Cardiac ventricle fibroblast (primary cell): ENCODE measurements around the genes SDK2, DNAI2, OTOP2 and OTOP3.

- RAMPAGE, long total RNA = no peak
These were observed 21.2 kb downstream of the CDC42EP4 start for GRCh38 chr17:73290561-73290968.

- RAMPAGE, long total RNA = no peak
These were observed 12.1 kb upstream of the CDC42EP4 start for GRCh38 chr17:73323878-73324347.

- RAMPAGE, long total RNA = no peak
These were observed 30.1 kb upstream of the CDC42EP4 start for GRCh38 chr17:73341630-73342557.

- RAMPAGE, long total RNA = no peak
These were observed 593 bp downstream of the SDK2 start for GRCh38 chr17:73643547-73644156.

- RAMPAGE, long total RNA = no peak
These were observed at the start of gene SDK2 for GRCh38 chr17:73644157-73645097. Gene SDK2 (minus strand): TSS chr17:73644445.

DNA sequence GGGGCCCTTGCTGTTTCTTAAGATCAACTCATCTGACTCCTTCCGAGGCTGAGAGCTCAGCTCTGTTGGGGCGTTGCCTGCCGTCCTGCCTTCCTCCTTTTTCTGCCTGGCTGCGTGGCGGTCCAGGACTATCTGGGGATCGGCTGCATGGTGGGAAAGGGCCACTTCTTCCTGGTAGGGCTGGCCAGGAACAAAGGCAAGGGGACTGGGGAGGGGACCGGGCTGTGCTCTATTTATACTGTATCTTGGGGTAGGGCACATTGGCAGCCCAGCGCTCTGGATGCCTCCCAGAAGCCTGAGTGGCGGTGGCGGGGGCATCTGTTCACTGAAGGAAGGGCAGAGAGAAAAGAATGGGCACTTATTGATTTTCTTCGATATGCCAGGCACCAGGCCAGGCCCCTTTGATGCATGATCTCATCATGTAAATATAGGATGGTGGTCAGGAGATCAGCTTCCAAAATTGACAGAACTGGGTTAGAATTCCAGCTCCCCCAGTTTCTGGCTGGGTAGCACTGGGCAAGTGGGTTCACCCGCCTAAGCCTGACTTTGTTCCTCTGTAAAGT lies 103.4 kb upstream of the SDK2 start:
- RAMPAGE, long total RNA = no peak

DNA sequence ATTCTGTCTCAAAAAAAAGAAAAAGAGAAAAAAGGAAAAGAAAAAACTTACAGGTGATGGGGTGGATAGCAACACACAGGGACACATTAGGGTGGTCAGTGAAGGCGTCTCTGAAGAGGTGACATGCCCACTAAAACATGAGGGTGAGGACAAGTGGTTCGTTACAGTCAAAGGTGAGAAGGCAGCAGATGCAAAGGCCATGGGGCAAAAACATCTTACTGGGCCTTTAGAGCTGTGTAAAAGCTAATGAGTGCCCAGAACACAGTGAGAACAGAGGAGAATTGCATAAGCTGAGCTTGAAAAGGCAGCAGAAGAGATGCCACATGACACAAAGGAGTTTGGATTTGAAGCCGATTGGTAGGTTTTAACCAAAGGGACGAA lies 48.5 kb upstream of the RPL38 start:
- RAMPAGE, long total RNA = no peak

GRCh38 chr17:74273960-74274557 lies at the start of gene DNAI2:
Gene DNAI2 (plus strand): TSS chr17:74274234.
- RAMPAGE, long total RNA = no peak

- RAMPAGE, long total RNA = no peak
These were observed 12.6 kb downstream of the GPRC5C start for GRCh38 chr17:74444622-74444844.

DNA sequence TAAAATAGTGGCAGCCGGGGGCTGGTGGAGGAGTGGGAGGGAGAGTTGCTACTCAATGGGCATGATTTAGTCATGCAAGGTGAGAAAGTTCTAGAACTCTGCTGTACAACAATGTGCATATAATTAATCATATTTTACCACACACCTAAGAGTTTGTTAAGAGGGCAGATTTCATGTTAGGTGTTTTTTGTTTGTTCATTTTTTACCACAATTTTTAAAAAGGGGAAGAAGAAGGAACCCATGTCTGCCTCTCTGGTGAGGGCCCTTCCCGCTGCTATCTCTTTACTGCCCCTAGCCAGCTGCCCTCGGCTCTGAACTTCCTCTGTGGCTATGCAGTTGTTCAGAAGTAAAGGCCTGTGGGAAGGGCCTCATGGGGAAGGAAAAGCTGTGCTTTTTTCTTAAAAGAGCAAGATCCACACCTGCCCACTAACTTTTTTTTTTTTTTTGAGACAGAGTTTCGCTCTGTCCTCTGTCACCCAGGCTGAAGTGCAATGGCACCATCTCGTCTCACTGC lies 11.2 kb downstream of the CD300LB start:
- RAMPAGE, long total RNA = no peak

GRCh38 chr17:74567113-74567700 lies 21.3 kb upstream of the CD300C start:
- RAMPAGE, long total RNA = no peak

- RAMPAGE, long total RNA = no peak
These were observed 17.9 kb upstream of the CD300E start for GRCh38 chr17:74641392-74641891.

DNA sequence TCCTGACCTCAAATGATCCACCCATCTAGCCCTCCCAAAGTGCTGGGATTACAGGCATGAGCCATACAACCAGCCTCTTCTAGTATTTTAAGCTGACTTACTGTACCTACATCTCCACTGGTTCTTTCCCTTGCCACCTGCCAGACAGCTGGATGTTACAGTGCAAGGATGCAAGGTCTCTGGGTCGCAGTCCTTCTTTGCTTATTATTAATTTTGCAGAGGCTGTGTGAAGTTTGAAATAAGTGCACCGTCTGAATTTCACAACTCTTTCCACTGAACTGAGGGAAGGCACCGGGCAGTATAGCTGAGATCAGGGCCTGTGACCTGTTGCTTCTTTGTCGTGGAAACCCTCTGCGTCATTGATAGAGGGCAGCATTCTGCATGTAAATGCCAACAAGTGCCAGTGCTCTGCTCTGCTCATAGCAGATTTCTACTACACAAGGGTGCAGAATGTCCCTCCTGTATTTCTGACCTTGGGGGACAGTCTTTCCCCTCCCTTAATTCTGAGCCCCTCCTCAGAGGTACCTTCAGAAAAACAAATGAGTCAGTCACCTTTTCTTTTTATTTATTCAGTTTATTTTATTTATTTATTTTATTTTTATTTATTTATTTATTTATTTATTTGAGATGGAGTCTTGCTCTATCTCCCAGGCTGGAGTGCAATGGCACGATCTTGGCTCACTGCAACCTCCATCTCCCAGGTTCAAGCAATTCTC lies 25.9 kb downstream of the CD300LF start:
- RAMPAGE, long total RNA = no peak

DNA sequence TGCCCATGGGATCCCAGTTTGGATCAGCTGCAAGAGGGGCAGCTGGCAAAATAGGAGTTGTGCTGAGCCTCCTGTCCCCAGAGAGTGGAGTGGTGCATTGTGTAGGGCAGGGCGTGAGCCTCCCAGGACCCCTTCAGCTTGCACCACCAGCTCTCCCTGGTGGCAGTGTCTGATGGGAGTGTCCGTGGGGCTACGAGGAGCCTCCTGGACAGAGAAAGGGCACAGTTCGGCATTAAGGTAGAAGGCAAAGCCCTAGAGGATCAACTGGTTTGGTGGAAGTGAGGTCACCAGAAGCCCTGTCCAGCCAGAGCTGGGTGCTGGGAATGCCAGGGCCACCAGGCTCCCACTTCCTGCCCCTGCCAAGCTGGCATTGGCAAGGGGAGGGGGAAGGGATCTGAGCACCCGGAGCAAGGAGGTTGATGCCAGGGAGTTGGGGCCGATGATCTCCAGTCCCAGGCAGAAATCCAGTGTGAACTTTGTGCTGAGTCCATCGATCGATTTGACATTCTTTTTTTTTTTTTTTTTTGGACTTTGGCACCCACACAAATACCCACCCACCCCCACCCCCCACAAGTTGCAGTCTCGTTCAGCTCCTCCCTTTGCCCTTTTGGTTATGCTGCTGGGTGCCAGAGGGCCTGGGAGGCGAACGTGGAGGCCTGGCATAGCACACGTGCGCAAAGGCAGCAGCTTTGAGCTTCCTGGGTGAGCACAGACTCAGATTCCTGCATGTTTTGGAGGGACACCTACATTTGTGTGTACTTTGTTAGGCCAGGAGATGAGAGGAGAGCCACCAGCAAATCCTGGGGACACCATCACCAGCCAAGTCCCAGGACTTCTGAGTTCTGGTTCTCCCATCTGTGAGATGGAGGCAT lies 2.0 kb downstream of the NHERF1 start:
- RAMPAGE, long total RNA = no peak

- RAMPAGE, long total RNA = no peak
These were observed 12.2 kb downstream of the NHERF1 start for GRCh38 chr17:74760450-74761297.

GRCh38 chr17:74924017-74924464 lies at the start of gene OTOP2:
Gene OTOP2 (plus strand): TSS chr17:74924273.
- RAMPAGE, long total RNA = no peak

GRCh38 chr17:74935369-74936136 lies at the start of gene OTOP3:
Gene OTOP3 (plus strand): TSS chr17:74935898.
- RAMPAGE, long total RNA = no peak

GRCh38 chr17:75078510-75079312 lies 9.0 kb upstream of the SLC16A5 start:
- RAMPAGE, long total RNA = no peak

DNA sequence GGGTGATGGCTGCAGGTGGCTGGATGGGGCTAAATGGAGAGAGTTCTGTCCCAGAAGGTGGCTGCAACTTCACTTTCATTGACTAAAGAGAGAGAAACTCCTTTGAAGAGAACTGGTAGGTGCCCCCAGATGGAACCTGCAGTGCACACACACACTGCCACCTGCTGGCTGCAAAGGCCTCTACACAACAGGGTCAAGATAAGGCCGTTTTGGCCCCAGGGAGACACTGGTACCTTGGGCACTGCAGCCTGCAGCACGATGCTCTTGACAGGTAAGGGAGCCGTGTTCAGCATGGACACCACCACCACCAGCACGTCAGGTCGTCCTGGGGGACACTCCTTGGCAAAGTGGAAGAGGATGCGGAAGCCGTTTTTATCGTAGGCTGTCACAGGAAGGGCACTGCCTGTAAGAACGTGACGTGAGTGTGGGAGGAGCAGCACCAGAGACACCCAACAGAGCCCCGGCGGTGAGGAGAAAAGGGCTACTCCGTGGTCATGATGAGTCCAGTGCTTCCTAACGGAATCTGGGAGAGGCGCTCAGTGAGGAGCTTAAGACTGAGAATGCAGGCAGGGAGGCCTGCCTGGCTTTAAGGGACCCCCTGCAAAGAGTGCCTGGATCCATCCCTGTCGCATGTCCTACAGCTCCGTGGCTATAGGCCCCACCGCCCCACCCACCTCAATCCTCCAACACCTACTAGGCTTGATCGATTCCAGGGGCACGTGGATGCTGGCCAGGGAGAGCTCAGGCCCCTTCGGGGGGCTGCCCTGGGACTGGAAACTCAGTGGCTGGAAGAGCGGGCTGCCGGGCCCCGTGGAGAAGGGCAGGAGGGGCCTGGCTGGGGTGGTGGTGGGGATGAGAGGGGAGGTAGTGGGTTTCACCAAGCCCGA lies 22.5 kb downstream of the GGA3 start:
- RAMPAGE, long total RNA = no peak

DNA sequence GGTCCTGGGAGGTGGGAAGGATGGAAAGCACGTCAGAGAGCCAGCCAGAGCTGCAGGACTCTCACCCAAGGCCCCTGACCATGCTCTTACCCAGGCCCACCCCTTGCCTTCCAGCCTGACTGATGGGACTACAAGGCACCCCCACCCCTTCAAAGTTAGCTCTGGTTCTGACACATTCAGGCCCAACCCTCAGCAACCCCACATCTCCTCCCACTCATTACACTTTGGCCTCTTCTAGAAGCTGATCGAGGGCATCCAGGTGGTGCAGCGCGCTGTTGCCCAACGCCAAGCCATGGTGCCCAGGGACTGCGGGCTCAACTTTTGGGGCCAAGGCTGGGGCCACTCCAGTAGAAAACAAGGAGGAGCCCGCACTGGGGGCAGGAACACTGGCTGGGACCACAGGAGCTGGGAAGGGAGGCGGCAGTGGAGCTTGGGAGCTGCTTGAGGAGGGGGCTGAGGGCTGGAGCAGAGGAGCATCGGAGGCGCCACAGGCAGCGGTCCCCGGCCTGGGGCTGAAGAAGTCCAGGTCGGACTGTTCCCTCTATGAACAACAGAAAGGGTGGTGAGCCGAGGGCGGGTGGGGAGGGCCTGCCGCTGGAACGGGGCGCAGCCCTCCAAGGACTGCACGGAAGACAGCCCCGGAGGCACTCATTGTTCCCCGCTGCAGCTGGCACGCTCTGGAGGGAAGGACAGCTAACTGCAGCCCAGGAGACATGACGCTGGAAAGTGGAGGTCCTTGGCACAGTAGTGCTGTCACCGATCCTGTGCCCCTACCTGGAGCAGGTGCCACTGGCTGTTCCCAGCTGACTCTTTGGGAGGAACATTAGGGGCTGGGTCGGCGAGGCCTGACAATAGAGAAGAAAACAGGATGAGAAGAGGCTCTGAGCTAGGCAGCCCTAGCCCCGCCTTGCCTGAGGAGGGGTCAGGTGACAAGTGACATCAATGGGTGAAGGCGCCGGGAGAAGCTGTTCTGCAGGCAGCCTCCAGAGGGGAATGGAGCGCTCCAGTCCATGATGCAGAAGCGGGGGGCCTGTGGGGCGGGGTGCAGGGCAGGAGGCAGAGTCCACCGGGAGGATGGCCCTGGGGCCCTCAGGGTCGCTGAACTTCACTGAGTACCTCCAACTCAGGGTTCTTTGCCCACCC lies 21.5 kb downstream of the GGA3 start:
- RAMPAGE, long total RNA = no peak